ENCODE data around the gene SKI.

DNA sequence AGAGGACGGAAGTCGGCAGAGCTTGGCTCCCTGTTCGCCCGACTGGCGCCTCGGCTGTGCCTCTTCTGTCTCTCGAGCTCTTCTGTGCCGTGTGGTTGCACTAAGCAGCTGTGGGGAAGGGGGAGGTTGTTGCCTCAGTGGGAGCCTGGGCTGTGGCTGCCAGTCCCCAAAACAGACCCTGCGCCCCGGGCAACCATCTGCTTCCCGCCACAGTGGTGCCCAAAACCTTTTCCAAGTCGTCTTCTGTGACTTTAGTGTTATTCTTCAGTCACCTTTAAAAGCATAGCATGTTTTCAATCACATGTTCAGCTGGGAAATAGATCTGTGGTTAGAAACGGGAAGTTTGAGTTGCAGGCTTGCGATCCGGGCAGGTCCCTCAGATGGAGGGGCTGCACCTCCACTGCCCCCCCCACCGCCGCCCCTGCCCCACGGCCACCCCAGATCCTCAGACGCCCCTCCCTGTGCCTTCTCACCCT is 67.5 kb downstream of the FAAP20 start:
- PRO-cap, result no peak

- PRO-cap, result no peak
Observed at GRCh38 chr1:2138052-2138517, 56.5 kb downstream of the FAAP20 start.

DNA sequence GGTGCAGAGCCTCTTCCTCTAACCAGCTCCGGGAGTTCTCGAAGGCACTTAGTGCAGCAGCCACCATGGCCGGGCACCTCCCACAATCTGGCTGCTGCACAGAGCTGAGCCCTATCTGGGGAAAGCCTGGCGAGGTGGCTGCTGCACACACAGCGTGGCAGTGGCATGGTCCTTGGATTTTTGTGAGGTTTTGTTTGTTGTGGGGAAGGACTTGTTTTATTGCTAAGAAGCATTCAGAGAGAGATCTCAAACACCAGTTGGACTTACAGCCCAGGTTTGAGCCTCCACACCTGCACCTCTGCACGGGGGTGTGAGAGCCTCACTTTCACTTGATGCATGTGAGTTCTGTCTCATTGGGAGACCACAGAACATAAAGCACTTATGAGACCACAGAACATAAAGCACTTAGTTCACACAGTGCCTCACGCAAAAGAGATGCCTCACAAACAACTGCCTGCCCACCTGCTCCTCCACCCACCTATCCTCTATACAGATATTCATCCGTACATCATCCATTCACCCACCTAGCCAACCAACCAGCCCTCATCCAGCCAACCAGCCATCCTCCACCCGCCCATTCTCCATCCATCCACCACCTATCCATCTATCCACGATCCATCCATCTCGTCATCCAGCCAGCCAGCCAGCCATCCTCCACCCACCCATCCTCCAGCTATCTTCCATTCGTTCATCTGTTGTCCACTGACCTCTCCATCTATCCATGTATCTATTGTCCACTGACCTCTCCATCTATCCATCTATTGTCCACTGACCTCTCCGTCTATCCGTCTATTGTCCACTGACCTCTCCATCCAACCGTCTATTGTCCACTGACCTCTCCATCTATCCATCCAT is 48.0 kb downstream of the FAAP20 start:
- PRO-cap, result no peak

DNA sequence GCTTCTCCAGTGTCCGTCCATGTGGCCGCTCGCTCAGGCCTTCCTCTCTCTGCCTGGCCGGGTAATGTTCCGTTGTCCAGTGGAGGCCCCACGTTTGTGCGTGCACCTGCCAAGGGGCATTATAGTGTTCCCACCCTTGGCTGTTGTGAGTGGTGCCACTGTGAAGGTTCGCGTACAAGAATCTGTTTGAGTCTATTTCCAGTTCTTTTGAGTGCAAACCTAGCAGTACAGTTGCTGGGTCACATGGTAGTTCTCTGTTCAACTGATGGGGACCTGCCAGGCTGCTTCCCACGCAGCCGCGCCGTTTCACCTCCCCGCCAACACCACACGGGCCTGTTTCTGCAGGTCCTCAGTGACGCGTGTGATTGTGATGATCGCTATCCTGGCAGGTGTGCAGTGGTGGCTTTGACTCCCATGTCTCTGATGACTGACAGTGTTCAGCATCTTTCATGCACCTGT is 41.8 kb downstream of the FAAP20 start:
- PRO-cap, result no peak

DNA sequence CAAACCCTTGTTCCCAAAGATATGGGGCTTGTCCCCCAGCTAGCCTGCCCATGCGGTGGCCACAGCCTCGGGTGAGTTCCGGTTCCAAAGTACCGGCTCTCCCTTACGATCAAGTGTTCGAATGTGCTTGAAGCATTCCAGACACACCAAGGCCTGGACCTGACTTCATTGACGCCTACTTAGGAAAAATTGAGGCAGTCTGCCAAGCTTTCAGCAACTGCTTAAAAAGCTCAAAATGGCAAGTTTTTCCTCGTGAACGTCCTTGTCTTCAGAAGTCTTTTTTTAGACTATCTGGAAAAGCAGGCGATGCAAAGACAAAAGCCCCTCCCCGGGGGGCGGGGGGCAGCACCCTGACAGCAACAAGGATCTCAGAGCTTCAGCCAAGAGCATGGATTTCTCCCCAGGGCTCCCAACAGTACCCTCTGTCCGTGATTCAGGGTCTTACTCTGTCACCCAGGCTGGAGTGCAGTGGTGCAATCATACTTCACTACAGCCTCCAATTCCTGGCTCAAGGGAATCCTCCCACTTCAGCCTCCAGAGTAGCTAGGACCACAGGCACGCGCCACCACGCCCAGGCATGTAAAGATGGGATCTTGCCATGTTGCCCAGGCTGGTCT is 2.3 kb downstream of the FAAP20 start:
- PRO-cap, result no peak

GRCh38 chr1:2206125-2206533 is 11.6 kb upstream of the FAAP20 start:
- PRO-cap, result no peak

GRCh38 chr1:2227765-2228714 is at the start of gene SKI:
Gene SKI (plus strand): TSS chr1:2228319.
- PRO-cap, result bidirectional peak, plus-strand start at chr1:2228033, minus-strand start at chr1:2227610

DNA sequence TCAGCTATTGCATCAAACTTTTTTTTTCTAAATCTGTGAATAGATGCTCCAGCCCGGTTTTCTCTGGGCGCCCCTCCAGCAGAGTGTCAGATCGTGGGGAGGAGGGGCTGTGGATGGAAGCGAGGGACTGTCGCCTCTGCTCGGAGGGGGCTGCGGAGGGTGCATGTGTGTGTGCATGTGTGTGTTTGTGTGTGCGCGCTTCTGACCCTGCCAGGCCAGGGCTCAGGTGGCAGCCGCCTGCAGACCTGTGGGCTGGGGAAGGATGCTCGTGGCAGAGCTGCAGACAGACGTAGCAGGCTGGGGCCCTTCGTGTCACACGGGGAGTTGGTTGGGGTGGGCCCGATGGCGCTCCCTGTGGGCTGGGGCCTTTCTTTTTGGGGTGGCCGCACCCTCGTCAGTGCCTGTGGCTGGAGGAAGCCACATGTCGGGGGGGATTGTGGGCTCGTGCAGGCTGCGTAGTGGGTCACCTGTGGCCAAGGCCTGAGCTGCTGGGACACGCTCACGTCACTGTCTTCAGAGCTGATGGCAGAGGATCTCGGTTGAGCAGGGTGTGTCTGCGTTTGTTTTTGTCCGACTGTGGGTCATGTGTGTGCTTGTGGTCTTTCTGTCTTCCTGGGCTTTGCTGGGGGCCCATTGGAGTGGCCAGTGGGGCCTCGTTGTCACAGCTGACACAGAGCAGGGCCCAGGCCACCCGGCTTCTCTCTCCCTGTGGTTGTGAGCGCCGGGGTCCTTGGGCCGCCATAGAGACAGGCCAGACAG is 2.9 kb downstream of the SKI start:
- PRO-cap, result no peak

GRCh38 chr1:2238236-2239100 is 10.3 kb downstream of the SKI start:
- PRO-cap, result no peak

DNA sequence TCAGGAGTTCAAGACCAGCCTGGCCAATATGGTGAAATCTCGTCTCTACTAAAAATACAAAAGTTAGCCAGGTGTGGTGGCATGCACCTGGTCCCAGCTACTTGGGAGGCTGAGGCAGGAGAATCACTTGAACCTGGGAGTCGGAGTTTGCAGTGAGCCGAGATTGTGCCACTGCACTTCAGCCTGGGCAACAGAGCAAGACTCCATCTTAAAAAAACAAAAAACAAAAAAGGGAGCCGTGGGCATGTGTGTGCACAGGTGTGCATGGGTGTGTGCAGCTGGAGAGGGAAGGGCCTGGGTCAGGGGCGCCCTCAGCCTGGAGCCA is 18.9 kb downstream of the SKI start:
- PRO-cap, result no peak

DNA sequence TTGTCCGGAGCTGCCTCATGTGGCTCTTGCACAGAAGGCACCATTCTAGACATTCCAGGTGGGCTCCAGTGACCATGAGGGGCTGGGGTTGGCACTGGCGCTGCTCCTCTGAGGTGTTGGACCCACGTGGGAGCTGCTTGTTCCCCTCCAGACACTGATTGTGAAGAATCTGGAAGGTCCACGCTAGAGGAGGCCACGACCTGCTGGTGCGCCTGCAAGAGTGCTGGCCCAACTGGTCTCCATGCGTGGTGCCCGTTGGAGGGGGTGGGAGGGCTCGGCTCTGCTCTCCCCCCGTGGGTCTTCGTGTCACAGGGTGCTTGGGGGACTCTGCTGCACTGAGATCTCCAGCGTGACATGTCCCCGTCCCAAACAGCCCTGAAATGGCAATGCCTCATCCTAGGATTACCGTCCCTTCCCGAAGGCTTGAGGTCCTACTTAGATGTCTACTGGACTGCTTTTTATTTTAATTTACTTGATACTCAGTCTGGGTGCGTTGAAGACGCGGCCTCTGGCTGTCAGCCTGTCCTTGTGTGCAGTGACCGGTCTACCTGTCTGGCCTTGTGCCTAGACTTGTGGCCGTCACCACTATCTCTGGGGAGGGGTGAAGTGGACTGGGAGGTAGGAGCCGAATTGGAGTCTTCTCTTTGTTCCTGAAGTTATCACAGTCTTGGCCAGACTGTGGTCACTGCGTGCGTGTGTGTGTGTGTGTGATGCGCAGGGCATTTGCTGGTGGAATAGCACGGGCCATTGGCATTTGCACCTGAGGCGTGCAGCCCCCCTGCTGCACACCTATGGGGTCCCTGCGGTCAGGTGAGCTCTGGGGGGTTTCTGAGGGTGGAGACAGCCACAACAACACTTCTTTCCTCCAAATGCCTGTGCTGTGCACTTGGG is 26.2 kb downstream of the SKI start:
- PRO-cap, result no peak

DNA sequence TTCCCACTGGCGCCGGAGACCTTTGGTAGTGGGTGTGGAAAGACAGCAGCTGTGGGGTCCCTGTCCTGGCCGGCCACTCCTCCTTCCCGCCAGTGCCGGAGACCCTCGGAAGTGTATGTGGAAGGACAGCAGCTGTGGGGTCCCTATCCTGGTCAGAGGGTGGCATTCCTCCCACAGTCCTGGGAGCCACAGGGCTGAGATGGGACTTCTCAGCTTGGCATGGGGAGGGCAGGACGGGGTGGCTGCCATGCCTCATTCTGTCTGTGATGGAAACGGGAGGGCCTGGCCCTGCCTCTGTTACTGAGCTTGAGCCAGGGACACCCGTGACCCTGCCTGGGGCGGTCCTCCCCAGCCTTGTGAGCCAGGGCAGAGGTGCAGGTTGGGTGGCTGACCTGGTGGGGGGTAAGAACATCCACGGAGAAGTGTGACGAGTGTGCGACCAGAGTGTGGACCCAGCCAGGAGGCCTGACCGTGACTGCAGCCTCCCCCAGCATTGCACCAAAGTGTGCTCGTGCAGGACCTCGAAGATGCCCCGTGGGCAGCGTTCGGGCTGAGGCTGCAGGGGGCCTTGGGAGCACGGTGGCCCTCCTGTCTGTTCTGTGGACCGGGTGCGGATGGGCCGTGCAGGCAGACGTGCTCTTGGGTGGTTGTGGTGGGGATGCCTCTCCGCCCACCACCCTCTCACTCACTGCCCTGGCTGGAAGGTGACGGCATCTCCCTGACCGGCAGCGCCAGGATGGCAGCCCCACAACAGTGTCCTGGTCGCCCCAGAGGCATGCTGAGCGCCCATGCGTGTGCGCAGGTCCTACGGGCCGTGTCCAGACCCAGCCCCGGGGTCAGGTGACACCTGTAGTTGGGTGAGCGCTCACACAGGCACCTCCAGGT is 45.4 kb downstream of the SKI start:
- PRO-cap, result no peak

DNA sequence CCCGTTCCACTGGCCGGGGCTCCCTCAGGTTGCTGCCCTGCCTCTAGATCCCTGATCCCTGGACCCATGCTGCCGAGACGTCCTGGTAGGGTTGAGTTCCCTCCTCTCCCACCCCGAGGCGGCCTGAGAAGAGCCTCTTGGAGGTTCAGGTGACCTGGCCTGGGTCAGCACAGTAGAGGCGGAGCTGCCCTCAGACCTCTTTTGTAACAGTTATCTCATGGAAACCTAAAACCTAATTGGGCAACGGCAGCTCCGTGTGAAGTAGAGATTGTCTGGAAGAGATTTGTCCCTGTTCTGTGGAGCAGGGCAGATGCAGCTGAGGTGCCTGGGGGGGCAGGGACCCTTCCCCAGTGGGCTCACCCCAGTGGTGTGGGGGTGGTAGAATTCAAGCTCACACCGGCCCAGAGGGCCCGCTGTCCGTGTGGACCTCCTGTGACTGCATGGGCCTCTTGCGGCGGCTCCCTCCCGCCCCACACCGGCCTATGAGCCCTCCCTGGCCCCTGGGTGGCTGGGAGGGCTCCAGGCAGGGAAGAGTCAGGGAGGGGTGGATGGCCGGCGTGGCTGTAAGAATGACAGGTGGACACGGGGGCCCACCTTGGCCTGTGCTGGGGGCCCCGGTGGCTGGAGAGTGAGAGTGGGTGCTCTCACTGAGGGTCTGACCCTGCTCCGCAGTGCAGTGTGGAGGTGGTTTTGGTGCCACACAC is 56.2 kb downstream of the SKI start:
- PRO-cap, result no peak

DNA sequence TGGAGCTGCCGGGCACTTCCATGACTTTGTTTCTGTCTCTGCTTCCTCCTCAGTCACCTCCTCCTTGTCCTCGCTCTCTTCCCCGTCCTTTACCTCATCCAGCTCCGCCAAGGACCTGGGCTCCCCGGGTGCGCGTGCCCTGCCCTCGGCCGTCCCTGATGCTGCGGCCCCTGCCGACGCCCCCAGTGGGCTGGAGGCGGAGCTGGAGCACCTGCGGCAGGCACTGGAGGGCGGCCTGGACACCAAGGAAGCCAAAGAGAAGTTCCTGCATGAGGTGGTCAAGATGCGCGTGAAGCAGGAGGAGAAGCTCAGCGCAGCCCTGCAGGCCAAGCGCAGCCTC is 76.1 kb downstream of the SKI start:
- PRO-cap, result no peak

DNA sequence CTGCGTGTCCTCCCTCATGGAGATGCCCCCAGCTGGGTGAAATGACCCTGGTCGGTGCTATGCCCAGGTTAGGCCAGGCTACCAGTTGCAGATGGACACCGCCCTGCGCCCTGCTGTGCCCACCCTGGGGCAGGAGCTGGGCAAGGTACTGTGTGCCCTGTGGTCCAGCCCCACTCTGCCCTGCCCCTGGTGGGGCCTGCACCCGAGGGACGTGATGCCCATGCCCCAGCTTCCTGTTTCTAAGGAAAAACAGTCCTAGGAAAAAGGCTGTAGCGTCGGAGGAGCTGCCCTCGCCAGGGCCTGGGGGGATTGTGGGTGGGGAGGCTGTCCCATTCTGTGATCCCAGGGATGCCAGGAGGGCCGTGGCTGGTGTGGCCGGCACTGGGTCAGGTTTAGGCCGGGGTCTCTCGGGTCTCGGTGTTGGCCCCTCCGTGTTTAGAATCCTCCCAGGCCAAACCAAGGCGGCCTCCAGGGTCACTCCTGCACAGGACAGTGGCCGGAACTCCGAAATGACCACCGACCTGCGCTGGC is 77.5 kb downstream of the MORN1 start:
- PRO-cap, result no peak

DNA sequence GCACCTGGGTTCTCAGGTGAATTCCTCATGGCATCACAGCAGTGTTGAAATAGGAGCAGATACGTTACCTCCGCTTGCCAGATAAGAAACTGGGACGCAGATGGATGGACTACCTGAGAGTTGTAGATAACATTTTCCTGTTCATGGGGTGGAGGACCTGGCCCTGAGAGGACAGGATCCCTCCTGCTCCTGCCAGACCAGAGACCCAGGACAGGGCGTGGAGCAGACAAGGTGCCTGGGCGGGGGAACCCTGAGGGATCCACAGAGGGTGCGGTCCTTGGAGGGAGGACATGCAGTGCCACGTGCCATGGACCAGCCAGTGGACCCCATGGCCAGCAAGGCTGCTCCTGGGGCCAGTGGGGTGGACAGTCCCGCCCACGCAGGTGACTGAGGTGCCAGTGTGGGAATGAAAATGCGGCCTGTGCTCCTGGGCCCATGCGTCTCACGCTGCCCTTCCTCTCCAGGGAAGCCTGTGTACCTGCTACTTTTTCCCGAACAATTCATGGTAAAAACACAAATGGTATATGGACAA is 3.6 kb downstream of the RER1 start:
- PRO-cap, result no peak

DNA sequence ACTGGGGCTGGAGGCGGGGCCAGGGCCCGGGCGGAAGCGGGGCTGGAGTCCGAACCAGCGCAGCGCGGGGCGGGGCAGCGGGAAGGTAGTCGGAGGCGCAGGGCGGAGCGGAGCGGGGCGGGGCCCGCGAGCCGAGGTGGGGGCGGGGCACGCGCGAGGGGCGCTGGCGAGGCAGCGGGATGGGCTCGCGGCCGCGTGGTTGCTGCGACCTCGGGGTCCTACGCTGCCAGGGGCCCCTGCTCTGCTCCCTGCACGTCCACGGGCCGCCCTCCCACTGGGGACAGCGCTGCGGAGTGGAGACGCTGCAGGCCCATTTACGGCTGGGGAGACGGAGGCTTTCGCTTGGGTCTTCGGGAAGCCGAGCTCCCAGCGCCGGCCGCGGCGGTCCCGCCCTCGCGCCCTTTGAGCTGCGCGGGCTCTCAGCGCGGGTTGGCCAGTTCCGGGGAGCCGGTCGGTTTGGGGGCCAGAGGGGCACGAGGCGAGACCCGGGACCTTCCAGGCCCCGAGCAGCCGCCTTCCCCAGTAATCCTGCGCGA is 340 bp upstream of the PEX10 start:
- PRO-cap, result bidirectional peak, plus-strand start at position 88 of the sequence, minus-strand start outside the sequence; unidirectional peak, plus-strand start at position 436 of the sequence

DNA sequence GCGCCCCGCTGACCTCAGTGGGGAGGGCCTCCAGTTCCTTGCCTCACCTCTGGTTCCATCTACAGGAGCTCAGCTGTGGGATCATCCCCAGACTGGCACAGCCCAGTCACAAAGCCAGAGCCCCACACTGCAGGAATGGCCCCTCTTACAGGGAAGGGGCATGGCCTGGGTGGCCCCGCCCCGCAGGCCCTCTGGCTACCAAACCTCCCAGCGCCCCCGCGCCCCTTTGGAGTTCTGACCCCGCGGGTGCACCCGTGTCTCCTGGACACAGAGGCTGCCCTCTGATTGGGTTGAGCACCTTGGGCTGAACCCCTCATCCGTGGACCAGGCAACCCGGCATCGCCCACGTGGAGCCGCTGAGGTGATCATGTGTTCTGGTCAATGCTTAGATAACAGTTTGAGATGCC is 1.4 kb upstream of the PEX10 start:
- PRO-cap, result no peak

GRCh38 chr1:2543466-2544225 is 12.5 kb upstream of the TNFRSF14 start:
- PRO-cap, result no peak

- PRO-cap, result no peak
Observed at GRCh38 chr1:2544226-2545005, 11.8 kb upstream of the TNFRSF14 start.